Heart right ventricle (tissue), 2 donors: ENCODE measurements around a stretch of chr2.

GRCh38 chr2:144462087-144462854 is 57.6 kb downstream of the ZEB2 start:
- PRO-cap, 2 experiments: peak in 1 of 2 experiments; most common minus-strand start chr2:144462489 (in 1)

GRCh38 chr2:144500275-144501235 is 19.4 kb downstream of the ZEB2 start:
- PRO-cap, 2 experiments: no peak in any of the 2 experiments

- PRO-cap, 2 experiments: no peak in any of the 2 experiments
Measured at GRCh38 chr2:144529877-144530169, 9.9 kb upstream of the ZEB2 start.

DNA sequence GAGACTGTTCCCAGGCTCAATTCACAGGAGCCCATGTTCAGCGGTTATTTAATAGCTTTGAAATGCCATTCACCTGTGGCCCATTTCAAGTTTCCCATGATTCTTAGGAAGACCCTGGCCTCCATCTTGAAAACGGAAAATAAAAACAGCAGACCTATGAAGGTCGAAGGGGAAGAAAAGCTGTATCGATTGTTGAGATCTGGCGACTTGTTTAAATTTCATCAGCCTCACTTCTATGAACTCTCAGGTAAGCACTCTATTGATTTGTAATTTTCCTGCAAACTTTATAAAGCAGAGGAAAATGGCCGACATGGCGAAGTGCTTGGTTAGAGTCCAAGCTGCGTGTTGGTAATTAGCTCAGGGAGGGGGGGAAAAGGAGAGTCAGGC is 147.9 kb upstream of the ZEB2 start:
- PRO-cap, 2 experiments: no peak in any of the 2 experiments

GRCh38 chr2:145036209-145036665 is 516.3 kb upstream of the ZEB2 start:
- PRO-cap, 2 experiments: no peak in any of the 2 experiments

DNA sequence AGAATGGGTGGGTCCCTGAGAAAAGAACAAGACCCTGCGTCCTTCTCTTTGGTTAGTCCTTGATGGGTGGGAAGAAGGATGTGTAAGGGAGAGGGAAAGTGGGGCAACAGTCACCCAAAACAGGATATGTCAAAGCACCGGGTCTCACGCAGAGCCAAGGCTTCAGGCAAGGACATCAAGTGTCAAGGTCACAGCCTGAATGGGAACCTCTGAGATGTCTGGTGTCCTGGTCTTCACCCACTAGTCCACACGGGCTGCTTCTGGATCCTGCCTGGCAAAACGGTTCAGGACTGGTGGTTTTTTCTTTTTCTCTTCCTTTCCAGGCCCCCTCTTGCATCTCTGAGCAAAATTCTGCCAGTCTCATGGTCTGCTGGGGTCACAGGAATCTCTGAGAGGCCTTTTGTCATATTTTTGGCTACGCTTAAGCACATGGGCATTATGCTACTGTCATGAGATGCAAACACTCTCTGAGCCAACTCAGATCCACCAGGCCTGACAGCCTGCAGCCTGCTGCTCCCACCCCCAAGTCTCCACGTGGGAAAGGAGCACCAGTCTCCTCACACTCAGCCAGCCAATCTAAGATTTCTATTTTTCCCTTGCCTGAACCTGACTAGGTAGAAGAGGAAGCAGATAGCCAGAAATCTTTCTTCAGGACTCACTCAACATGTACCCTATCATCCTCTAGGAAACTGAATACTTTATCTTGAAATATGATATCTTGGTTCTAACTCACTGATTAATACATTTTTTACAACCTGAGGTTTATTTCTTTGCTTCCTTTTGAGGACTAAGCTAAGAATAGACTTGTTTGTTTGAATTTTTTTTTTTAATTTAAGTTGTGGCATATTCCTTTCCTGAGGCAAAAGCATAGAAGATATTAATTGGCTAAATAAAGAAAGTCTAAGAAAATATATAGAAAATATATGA is 518.3 kb upstream of the ZEB2 start:
- PRO-cap, 2 experiments: no peak in any of the 2 experiments

DNA sequence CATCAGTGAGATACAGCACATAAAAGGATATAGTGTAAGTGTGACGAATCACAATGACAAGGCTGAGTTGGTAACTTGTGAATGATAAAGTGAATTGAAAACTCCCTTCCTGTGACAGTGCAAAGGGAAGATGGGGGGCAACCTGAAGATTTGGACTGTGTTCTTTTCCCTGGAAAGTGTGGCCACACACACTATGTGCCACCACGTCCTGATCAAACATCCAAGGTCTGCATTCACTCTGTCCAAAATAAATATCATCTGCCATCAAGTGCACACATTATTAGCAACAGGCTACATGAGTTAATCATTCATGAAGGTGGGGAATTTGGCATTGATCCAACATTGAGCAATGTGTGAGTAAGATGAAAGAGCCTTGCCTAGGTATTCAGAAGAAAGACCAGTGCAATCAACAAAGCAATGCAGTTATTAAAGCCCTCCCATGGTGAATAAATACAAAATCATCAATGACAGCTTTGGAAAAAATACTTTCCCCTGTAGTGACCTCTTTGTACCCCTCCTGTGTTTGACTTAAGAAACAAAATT is 1280.4 kb upstream of the ZEB2 start:
- PRO-cap, 2 experiments: no peak in any of the 2 experiments

DNA sequence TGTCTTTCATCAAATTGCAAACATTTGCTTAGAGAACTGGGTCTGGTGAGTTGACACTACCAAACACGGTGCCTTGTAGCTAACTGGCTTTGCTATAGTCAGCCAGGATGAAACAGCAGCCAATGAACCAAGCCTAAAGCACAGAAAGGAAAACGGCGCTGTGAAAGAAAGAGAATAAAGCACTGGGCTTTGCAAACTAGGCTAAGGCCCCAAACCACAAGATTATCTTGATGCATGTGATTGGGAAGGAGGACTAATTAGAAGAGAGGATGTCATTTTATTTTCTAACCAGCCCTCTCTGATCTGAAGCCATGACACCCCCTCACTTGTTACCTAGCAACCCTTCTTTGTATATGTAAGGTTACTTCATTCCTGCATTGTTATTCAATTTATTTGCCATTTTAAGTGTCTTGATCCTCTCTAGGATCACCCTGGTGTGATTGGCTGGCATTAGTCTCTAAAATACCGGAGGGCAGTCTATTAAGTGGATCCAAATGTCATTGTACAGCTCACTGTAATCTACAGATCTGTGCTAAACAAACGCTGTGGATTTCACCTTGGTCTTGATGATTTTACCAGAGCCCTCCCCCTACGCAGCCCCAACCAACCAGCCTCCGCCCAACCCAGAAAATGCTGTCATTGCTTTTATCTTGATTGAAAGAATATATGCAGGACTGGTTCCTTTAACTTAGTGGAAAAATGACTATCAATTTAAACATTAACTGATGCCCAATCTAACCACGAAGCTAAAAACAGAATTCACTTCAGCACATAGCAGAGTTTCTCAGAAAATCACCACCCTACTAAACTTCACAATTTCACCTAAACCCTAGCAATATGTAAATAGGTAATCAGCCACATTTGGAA is 395.3 kb upstream of the ACVR2A start:
- PRO-cap, 2 experiments: no peak in any of the 2 experiments

DNA sequence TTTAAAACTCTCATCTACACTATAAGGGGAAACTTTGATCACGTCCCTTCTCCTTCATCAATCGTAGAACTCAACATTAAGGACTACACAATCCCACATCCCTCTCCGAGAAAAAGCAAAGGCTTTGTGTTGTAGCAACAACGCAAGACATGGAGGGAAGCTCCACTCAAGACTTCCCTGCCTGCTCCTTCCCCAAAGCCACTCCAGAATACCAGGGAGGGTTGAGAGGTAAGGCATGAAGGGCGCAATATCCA is 653 bp downstream of the ORC4 start:
- PRO-cap, 2 experiments: no peak in any of the 2 experiments

DNA sequence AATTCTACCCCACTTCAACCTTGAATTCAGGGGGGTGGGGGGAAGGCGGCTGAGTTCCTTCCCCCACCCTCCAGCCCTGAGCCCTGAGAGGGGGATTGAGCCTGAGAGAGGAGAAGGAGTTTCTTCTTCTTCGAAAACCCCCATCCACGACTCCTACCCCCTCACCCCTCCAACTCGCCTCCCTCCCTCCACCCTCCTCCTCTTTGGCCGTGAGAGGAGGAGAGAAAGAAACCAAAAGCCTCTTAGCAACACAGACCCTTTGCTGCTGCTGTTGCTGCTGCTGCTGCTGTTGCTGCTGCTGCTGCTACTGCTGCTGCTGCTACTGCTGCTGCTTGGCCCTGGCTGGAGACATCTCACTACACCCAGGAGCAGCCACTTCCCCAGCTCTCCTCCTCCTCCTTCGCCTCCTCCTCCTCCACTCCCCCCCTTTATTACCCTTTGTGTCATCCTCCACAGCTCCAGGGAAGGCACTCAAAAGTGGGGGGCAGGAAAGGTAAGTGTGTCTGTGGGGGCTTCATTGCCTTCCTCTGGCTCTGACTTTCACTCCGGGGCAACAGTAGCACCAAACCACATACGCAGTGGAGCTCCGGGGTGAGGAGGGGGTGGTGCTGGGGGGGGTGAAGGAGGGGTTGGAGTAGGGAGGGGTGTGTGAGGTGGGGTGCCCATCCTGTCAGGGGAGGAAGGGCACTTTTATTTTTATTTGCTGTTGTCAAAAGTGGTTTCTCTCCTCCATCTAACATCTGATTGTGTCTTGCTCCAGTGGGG is 483 bp downstream of the MBD5 start:
- PRO-cap, 2 experiments: no peak in any of the 2 experiments

DNA sequence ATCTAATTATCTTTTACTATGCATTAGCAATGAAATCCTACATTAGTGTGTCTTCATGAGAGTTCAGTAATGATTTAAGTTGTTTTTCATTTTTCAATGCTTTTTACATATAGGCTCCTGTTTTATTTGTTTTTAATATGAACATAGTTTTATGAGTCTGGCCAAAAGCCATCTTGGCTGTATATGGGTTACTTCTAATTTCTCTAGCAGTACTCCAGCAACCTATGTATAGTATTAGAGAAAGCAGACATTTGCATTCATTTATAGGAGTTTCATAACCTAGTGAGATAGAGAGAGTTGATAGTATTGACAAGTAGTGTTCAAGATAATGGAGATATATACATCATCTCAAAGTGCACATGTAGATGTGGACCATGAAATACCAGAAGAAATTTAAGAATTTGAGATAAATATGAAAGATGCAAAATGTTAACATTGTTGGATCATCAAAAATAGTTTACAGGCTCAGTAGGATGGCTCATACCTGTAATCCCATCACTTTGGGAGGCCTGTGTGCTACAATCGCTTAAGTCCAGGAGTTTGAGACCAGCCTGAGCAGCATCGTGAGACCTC is 242.9 kb downstream of the MBD5 start:
- PRO-cap, 2 experiments: no peak in any of the 2 experiments

DNA sequence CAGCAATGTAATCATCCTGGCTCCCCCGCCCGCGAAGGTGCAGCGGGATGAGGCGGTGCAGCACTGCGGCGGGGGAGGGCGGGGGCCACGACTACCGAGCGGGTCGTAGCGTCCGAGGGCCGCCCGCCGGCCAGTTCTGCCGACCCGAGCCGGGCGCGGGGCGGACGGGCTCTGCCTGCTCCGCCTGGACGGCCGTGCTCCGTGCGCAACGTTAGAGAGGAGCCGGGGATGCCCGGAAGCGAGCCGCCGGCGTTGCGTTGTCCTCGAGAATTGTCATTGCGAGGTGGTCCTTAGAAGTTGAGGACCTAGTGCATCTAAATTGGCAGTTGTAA is 1.1 kb downstream of the EPC2 start:
- PRO-cap, 2 experiments: peak in 1 of 2 experiments; most common minus-strand start position 173 of the sequence (in 1)

GRCh38 chr2:148646352-148646707 is 1.8 kb downstream of the EPC2 start:
- PRO-cap, 2 experiments: no peak in any of the 2 experiments

- PRO-cap, 2 experiments: peak in 1 of 2 experiments; most common plus-strand start chr2:148815203 (in 1)
Measured at GRCh38 chr2:148815120-148815319, 60.0 kb upstream of the KIF5C start.

DNA sequence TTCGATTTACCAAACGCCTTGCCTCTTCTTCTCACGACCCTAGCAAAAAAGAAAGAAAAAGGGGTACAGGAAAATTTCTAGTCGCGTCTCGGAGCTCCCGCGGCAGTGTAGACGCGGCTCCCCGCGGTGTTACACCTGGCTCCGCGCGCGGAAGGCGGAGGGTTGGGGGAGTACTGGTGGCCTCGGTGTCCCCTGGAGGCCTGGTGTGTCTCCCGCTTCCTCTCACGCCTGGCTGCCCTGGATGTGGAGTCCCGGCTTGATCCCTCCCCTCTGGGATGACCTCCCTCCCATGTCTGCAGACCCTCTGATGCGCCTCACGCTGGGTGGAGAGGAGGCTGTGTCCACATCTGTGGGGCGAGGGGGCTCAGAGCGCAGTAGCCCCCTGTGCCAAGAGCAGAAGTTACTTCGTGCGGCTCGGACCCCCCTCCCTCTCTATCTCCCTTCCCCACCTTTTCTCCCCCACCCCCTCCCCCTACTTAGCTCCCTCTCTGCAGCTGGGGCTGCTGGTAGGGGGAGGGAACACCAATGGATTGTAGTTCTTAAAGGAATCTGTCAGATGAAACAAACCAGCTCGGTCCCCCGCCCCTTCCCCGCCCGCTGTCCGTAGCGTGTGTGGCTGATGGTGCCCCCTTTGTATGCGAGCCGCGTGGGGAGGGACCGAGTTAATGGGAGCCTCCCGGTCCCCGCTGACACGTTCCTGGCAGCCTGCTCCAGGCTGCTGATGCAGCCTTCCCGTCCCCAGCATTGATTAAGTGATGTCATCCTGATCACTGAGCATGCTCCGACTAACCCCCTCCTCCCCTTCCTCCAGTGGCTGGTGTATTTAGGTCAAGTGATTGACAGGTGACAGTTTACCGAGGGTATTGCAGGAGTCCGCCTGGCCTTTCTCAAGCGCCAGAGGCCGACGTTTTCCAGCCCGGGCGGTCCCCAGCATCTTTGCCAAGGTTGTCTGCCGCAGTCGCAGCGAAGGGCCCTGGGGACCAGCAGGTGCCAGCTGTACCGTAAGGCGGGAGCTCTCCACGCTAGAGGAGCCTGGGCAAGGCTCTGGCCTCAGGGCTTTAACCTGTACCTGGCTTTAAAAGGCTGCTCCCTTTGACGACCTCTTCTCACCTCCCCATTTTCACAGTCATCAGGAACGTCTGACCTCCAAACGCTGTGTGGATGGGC is 1.5 kb downstream of the KIF5C start:
- PRO-cap, 2 experiments: peak in 2 of 2 experiments; most common minus-strand start position 106 of the sequence (in 2)

DNA sequence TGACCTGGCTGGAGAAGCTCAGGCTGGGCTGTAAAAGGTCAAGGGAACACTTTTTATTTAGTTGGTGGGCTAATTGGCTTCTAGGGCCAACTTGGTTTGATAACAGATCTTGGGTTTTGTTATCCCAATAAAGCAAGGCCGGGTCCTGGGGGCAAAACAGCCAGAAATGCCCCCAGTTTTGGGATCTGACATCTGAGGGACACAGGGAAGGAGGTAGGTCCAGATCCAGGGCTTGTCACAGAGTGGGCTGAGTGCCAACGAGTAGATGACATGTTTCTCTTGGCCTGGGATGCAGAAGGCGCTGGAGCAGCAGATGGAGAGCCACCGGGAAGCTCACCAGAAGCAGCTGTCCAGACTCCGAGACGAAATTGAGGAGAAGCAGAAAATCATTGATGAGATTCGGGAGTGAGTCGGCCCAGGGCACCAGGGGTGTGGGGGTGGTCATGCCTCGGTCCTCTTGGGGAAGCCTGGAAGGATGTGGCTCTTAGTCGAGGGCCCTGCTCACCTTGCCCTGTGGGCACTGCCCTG is 40.3 kb upstream of the LYPD6B start:
- PRO-cap, 2 experiments: no peak in any of the 2 experiments

DNA sequence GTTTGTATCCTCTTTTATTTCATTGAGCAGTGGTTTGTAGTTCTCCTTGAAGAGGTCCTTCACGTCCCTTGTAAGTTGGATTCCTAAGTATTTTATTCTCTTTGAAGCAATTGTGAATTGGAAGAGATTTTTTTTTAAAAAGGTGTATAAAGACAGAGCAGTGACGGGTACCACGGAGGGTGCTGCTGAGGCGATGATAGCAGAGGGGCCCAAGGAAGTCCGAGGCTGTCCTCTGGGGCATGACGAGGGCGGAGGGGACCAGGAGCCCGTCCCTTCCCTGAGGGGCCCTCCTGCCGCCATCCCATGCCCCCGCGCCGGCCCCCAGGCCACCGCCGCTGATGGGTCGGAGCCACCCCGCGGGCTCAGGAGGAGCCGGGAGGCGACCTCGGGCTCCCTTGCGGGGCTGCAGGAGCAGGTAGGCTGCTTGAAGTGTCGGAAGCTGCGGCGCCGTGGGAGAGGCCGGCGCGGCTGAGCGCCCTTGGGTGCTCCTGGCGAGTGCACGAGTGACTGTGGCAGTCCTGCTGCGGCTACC is 10.3 kb upstream of the LYPD6 start:
- PRO-cap, 2 experiments: no peak in any of the 2 experiments

- PRO-cap, 2 experiments: peak in 1 of 2 experiments; most common plus-strand start chr2:150620166 (in 1)
Measured at GRCh38 chr2:150619856-150620341, 132.4 kb upstream of the RND3 start.

- PRO-cap, 2 experiments: no peak in any of the 2 experiments
Measured at GRCh38 chr2:150644067-150644484, 156.6 kb upstream of the RND3 start.

- PRO-cap, 2 experiments: no peak in any of the 2 experiments
Measured at GRCh38 chr2:151260519-151261183, 1.0 kb downstream of the RBM43 start.